Neural cell (in vitro differentiated cells): Measurements from ENCODE around the genes SNX20, CHD9NB and CHD9.

DNA sequence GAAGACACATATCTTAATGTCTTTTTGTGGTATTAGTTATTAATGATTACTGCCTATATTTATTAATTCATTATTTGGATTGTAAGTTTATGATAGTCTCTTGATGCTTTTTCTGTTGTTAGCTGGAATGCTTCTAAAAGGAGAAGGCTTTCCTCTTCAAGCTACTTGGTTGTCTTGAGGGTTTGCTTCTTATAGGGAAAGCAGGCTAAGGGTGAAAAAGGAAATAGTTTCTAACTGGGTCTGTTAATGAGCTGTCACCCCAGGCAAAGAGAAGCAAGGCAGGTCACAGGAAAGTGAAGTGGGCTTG lies 16.3 kb downstream of the TENT4B start:
- RAMPAGE, long total RNA: no peak

- RAMPAGE, long total RNA: no peak
These were observed 37.1 kb upstream of the ADCY7 start for GRCh38 chr16:50229033-50229855.

DNA sequence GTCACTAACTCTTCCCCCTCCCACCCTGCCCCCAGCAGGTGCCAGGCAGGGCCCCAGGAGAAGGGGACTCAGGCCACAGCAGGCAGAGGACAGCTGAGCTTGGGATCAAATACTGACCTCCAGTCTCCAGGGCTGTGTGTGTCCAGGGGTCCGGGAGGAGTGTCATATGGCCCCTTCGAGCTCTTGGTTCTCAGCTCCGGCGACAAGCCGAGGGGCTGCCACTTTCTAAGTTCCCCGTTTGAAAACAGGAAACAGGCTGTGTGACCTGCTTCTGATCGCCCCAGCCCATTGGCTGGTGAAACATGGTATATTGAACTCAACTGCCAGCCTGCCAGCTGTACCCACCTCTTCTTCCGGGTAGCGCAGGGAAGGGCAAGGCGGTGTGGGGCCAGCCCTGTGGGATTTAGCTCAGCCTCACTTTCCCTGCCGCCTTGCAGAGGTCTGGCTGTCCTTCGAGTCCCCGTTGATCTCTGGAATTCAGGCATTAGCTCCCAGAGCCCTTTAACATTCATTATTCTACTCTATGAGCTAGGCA lies at the start of gene SNX20:
Gene SNX20 (minus strand): TSS at position 240 of the 535 bp plus-strand sequence.
- RAMPAGE, long total RNA: no peak

GRCh38 chr16:50681613-50681982 lies 486 bp upstream of the SNX20 start:
- RAMPAGE, long total RNA: no peak

GRCh38 chr16:50688137-50688608 lies 5.2 kb upstream of the NOD2 start:
- RAMPAGE, long total RNA: no peak

DNA sequence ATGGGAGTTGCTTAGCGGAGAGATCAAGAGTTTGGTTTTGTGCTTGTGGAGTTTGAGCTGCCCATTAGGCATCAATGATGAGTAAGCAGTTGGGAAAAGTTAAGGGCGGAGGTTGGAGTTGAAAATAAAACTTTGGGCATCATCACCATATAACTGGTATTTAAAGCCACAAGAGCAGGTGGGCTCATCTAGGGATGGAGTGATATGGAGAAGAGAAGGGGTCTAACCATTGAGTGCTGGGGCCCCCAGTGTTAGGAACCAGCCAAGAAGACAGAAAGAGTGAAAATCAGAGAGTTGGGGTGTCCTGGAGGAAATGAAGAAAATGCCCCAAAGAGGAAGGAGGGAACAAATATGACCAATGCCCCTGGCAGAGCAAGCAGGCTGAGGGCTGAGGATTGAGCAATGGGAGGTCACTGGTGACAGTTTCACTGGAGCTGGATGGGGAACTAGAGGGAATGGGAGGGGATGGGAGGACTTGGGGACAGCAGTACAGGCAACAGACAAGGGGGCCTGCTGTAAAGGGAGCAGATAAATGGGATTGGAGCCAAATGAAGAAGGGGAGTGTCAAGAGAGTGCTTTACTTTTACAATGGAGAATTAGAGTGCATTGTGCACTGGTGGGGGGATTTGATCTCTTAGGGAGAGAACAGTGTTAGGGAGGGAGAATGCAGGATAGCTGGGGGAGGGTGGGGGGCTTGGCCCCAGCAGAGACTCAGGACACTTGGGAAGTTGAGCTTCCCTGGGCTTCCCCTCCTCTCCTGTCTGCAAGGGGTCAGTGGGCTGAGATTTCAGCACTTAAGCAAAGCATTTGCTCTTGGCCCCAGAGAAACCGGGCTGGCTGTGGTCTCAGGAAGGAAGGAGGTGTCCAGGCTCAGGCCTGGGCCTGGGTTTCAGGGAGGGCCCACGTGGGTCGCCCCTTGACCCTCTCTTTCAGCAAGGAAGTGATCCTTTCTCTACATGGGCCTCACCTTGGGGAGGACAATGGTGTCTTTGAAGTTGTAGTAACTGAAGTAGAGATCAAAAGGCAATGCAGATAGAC lies 2.3 kb downstream of the NOD2 start:
- RAMPAGE, long total RNA: no peak

- RAMPAGE, long total RNA: no peak
These were observed 21.8 kb upstream of the CYLD start for GRCh38 chr16:50719936-50720550.

- RAMPAGE, long total RNA: no peak
These were observed 16.3 kb downstream of the CYLD start for GRCh38 chr16:50758070-50758630.

- RAMPAGE, long total RNA: no peak
These were observed 186.1 kb downstream of the CYLD start for GRCh38 chr16:50927927-50928405.

GRCh38 chr16:51052357-51052913 lies 98.6 kb downstream of the SALL1 start:
- RAMPAGE, long total RNA: no peak

DNA sequence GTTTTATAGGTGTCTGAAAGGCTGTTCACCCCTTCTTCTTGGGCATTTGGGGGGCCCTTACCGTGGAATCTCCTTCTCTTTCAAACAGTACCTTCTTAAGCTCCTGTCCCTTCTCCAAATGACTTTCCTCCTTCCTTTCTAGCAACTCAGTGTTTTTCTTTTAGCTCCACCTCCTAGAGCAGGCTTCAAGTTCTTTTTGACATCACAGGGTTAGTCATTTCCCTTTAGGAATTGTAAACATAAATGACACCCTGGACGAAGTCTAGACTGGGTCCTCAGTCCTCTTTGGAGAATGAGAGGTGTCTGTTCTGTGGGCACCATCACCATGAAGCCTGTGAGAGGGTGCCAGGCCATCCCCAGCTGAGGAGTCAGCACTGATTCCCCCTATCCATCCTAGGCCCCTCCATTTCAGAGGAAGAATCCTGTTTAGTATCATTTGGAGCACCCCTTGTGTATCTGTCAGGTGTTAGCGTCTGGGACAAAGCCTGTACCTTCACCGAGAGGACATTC lies 94.7 kb downstream of the SALL1 start:
- RAMPAGE, long total RNA: no peak

GRCh38 chr16:51058405-51058914 lies 92.6 kb downstream of the SALL1 start:
- RAMPAGE, long total RNA: no peak

DNA sequence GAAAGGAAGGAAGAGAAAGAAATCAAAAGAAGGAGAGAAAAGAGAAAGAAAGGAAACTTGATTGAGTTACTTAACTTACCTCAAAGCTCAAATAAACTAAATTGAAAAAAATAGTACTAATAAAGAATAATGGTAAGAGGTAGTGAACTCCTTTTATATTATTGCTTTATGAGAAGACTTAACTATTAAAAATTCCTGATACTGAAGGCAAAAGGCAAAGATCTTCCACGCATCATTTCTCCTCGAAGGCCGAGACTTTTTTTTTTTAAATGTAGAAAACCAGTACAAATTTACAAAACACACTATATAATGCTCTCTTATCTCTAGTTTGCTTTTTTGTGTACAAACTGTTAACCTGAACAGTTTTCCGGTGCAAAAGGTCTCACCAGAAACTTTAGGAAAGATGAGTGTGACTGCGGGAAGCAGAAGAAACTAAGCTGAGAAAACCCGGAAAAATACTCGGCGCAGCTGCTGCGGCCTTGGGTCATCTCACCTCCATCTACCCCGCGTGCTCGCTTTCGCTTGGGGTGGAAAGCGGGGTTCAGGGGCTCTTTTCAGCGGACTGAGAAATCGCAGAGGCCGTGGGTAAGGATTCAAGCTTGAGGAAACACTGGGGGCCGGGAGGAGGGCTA lies 1.9 kb downstream of the SALL1 start:
- RAMPAGE, long total RNA: no peak

GRCh38 chr16:52488699-52489805 lies 57.9 kb downstream of the TOX3 start:
- RAMPAGE, long total RNA: no peak

GRCh38 chr16:52543658-52544001 lies 3.3 kb downstream of the TOX3 start:
- RAMPAGE, long total RNA: no peak

GRCh38 chr16:53031294-53031875 lies 21.3 kb downstream of the CHD9NB start:
- RAMPAGE, long total RNA: no peak

GRCh38 chr16:53052395-53053467 lies at the start of gene CHD9NB:
TSS of gene CHD9NB (minus strand) at chr16:53052897.
- RAMPAGE, long total RNA: no peak

DNA sequence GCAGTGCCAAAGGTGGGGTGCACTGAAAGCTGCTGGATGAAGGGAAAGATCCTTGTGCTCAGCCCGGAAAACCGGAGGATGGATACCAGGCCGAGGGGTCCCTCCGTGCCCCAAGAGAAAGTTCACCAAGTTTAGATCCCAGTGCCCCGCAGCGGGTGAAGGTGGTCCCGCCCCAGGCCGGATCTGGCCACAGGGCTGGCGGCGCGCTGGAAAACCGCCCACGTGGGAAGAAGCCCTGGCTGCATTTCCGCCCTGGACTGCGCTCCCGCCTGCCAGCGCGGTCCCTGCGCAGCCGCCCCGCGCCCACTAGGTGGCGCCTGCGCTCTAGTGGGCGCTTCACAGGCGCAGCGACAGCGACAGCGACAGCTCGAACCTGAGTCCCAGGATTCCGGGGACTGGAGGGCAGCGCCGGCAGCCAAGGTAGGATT lies at the start of gene CHD9:
Gene CHD9 (plus strand): TSS at position 334 of the 428 bp plus-strand sequence.
- RAMPAGE, long total RNA: start-site peak on the plus strand centred at position 372 of the sequence, 85 bp wide, 491 and 311 reads in 2 replicates

- RAMPAGE, long total RNA: no peak
These were observed 36.0 kb downstream of the CHD9 start for GRCh38 chr16:53090401-53091569.

GRCh38 chr16:53138005-53139257 lies 83.6 kb downstream of the CHD9 start:
- RAMPAGE, long total RNA: no peak